Zone of skin (tissue), 1 donor: ENCODE results near the genes TRIM68, OR51D1 and OR51E1.

GRCh38 chr11:2836858-2837633 is 48.5 kb downstream of the CDKN1C start:
- RRBS = 7% methylated on average over 2 of the region's 28 CpGs

- RRBS = under 1% methylated on average over 41 of the region's 131 CpGs
Measured at GRCh38 chr11:2883956-2884859, 1.4 kb downstream of the CDKN1C start.

DNA sequence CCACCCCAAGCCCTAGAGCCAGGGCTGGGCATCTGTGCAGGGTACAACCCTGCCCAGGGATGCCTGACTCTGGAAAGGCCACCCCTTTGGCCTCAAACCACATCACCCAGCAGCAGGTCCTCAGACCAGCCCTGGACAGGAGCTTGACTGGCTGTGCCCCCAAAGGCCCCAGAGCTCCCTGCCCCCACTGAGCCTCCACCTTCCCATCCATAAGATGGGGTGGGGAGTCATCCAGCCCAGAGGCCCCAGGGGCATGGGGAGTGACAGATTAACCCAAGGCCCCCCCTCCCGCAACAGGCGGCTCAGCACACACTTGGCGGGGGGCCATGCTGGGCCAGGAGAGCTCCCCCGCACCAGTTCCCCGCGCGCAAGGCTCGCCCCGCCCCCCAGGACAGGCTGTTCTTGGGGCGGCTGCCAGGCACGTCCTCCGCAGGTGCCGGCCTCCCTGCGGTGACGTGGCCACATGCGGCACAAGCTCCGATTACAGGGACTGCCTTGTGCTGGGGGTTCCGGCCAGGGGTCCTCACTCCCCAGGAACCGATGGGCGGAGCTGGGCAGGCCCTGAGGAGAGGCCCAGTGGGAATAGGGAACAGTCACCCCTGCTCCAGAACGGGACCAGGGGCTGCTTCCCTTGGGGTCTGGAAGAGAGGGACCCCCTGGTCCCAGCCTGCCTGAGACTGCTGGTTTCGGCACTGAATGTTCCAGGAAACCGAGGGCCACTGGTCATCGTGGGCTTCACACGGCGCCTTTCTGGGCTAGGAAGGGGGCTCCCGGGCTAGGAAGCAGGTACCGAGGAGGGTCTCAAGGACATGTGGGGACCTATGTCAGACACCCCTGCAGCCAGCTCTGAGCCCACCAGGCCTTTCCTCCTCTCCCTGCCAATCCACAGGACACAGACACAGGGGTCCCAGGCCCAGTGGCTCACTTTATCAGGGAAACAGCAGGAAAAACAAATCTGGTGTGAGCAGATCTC is 5.1 kb upstream of the CDKN1C start:
- RRBS = 5% methylated on average over 6 of the region's 28 CpGs

DNA sequence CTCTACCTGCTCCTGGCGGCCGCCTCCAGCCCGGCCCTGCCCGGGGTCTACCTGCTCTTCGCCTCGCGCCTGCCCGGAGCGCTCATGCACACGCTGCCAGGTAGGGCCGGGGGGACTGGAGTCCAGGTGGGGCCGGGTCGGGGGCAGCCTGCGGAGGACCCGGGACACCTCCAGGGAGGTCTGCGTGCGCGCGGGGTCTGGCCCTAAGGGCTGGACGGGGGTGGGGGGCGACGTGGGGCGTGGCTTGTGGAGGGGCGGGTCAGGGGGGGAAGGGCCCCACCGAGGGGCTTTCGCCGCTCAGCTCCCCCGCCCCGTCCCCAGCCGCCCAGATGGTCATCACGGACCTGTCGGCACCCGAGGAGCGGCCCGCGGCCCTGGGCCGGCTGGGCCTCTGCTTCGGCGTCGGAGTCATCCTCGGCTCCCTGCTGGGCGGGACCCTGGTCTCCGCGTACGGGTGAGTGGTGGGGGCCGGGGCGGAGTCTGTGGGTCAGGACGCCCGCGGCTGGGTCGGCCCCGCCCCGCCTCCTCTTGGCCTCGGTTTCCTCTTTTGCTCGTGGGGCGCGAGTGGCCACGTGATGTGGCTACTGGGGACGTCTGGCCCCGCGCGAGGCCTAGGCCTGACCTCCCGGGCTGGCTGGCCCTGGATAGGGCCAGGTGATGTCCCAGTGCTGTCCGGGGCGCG is 7.3 kb downstream of the SLC22A18 start:
- RRBS = 27% methylated on average over 10 of the region's 66 CpGs

- RRBS = no CpG with 5 or more reads among the region's 6 CpGs
Measured at GRCh38 chr11:2911902-2912189, 9.8 kb downstream of the SLC22A18 start.

DNA sequence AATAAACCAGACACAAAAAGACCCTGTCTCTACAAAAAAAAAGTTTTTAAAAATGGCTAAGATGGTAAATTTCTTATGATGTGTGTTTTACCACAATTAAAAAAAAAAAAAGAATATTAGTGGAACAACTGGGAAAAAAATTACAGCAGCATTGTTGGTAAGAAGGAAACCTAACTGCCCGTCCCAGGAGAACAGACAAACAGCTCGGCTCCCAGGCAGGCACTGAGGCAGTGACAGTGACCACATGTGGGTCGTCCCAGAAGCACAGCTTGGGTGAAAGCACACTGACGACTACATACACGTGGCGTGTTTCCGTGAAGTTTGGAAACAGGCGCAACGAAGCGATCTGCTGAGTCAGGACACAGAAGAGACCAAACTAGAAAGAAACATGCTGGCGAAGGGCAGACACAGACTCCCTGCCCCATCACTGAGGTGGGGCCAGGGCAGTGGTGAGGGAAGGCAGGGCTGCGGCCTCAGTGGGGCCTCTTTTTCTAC is 20.3 kb downstream of the CARS1 start:
- RRBS = no CpG with 5 or more reads among the region's 12 CpGs

- RRBS = no CpG with 5 or more reads among the region's 13 CpGs
Measured at GRCh38 chr11:3095708-3096343, 38.6 kb upstream of the CARS1 start.

DNA sequence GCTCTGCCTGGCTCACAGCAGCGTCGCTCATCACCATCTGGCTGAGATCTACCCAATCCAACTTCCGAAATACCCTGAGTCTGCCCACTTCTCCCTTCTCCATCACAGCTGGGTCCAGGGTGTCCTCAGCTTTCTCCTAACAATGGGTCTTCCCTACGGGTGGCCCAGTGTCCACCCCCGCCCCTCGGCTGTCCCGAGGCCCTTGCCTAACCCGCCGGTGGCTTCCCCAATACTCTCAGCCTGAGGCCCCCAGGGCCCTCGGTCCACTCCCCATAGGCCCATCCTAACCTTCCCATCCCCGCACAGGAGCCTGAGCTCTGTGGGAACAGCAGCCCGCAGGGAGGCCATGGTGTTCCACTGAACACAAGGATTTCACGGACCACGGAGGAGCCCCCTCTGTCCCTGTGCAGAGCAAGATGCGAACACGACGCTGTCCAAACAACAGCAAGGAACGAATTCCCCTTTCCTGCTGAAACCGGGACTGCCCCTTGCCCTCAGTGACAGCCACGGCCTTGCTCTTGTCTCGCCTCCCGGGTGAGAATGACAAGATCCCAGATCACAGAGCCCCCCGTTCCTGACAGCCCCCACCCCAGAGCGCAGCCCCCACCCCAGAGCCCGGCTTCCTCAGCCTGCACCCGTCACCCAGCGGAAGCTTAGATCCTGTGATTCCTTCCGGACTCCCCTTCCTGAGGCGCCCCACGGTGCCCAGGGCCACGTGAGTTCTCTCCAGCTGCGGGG is 48.8 kb upstream of the CARS1 start:
- RRBS = 92% methylated on average over 9 of the region's 32 CpGs

DNA sequence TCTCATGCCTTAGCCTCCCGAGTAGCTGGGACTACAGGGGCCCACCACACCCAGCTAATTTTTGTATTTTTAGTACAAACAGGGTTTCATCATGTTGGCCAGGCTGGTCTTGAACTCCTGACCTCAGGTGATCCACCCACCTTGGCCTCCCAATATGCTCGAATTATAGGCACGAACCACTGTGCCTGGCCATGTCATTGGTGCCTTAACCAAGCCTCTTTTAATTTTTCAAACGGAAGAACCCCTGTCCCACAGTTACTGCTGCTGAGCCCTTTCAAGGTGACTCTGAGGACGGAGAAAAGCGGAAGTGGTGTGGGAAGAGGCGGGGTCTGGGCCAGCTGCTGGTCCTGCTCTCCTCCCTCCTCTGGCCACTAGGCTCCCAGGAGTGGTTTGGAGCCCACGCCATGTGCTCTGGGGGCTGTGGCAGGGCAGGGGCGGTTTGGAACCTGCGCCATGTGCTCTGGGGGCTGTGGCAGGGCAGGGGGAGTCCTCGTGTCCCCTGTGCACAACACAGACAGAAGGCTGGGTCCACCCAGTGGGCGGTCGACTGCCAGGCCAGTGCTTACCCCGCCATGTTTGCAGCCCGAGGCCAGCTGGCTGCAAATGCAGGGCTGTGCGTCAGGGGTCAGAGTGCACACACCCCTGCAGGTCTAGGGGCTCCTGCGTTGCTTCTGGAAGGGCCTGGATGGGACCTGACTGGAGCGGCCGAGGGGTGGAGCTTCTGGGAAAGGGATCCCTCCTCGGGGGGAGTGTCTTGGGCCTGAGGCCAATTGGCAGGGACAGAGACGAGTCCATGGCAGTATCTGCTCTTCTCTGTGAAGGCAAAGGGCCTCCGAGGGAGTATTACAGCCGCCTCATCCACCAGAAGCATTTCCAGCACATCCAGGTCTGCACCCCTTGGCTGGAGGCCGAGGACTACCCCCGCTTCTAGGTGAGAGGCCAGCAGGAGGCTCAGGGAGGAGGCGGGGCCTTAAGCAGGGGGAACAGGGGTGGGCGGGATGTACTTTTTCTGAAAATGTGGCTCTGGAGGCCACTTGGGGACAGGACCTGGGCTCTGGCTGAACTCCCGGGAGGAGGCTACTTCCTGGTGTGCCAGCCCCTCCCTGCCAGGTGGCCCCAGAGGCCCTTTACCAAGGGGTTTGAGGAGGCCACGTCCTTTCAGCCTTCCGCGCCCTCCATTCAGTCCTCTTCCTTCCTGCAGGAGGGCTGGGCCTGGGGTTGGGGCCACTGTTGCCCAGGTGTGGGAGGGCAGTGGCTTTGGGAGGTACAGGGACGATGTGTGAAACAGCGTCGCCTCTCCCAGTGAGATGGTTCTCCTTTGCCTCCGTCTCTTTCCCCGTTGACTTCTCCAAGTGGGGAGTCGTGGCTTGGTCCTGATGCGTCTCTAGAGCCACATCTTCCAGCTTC is 25.6 kb upstream of the ZNF195 start:
- RRBS = no CpG with 5 or more reads among the region's 38 CpGs

DNA sequence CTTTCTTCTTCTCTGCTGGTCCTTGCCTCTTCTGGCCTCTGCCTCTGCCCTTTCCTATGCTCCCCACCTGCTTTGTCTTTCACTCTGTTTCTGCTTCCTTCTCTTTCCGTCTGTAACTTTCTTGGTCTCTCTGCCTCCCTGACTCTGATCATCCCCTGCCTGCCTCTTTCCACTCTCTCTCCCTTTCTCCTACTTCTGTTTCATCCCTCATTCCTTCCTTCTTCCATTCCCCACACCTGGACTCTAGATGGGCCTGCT is 281 bp upstream of the CHRNA10 start:
- RRBS = no CpG with 5 or more reads among the region's 1 CpG

DNA sequence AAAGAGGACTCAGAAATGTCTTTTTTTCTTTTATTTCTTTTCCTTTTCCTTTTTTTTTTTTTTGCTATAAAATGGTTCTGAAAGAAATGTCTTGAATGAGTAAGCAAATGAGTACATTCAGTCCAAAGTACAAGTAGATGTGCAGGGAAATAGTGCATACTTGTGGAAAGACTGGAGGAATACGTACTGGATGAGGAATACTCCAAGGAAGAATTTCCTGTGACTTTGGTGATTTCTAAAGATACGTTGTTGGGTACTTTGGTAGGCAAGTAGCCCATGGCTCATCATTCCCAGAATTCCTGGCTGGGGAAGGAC is 4.6 kb upstream of the NUP98 start:
- RRBS = no CpG with 5 or more reads among the region's 2 CpGs

- RRBS = no CpG with 5 or more reads among the region's 1 CpG
Measured at GRCh38 chr11:3859448-3860078, 4.1 kb downstream of the STIM1 start.

DNA sequence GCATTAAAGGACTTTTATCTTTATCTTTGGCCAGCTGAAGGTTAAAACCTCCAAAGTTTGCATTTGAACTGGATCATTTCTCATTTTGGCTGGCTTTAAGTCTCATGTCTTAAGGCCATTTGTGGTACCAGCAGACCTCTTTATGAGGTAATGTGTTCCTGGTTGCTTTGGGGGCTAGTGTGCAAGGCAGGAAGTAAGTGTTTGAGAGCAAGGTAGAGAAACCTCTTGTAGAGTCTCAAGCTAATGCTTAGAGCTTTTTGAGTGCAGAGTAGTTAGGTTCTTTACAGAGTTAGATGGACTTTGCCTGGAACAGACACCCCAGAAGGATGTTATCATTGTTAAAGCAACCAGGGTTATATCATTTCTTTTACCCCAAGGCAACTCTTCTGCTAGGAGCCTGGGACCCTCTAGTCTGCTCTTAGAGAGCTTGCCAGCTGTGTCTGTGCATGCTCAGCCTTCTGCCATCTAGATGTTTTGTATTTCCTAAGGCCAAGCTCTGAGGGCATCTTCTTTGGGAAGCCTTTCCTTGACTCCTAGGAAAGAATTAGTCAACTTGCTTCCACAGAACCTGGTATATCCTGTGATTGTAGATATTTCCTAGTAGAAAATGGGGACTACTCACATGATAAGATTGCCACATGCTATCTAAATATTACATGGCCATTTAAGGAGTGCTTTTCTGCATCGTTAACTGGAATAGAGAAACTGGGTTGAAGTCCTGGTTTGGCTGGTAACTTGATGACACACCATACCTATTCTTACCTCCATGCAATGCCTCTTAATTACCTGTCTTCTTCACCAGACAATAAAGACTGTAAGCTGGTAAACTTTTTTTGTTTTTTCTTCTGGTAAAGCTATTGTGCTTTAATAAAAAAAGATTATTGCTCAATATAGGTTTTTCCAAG is 87.5 kb downstream of the STIM1 start:
- RRBS = no CpG with 5 or more reads among the region's 1 CpG

DNA sequence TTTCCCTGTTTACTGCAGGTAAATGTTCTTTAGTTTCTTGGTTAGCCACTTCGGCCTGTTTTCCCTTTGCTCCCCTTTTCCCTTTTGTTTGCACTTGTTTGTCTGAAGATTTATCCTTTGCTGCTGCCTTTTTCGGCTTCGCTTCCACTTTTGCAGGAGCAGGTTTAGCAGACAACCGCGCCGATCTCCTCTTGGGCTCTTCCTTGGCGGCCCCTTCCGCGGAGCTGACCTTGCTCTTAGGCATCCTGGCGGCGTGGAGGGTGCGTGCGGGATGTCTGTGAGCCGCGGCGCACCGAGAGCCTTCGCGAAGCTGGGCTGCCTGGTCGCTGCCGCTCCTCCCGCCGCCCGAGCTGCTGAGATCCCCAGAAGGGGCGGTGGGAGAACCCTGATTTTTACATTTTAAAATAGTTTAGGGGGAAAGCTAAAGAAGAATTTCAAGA is 105.4 kb upstream of the RRM1 start:
- RRBS = no CpG with 5 or more reads among the region's 25 CpGs

DNA sequence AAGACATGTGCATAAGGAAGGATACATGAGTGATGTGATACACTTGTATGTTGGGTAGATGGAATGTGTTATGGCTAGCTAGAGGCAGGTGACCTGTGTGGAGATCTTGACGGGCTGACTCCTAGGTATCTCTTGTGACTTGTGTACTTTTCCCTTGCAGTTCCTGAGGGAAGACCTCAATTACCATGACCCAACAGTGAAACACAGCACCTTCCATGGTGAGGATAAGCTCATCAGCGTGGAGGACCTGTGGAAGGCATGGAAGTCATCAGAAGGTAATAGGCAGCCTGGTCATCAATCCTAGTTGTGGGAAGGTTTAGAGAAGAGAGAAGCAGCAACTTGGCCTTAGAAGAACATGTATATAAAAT is 70.9 kb upstream of the RRM1 start:
- RRBS = no CpG with 5 or more reads among the region's 2 CpGs

DNA sequence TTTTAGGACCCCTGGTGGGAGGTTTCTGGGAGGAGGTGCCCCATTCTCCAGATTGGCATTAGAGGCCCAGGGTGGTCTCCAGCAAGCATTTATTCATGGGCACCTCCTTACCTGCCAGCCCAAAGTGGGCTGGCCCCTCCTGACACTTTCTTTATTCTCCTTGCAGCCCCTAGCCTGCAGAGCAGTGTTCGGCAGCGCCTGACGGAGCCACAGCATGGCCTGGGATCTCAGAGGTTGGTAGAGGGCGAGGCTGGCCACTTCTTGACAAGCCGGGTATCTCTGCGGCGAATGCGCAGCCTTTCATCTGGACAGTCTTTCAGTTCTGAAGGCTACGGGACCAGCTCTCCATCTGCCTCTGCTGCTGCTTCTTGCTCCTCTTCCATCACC is 8.3 kb upstream of the RRM1 start:
- RRBS = no CpG with 5 or more reads among the region's 9 CpGs

DNA sequence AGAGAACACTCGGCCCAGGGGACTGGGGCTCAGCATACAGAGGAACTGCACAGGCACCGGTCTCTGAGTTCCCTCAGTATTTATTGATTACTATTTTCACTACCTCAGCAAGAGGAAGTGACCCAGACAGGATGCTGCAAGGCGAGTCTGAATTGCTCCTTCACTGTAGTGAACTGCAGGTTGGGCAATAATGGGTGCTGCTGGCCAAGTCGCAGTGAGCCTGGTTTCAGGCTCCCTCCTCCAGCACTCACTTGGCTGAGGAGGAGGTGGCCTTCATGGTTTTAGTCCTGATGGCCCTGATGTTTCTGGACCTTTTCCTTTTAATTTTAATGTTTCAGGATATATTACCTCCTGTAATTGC is 10.4 kb downstream of the OR52K2 start:
- RRBS = no CpG with 5 or more reads among the region's 4 CpGs

DNA sequence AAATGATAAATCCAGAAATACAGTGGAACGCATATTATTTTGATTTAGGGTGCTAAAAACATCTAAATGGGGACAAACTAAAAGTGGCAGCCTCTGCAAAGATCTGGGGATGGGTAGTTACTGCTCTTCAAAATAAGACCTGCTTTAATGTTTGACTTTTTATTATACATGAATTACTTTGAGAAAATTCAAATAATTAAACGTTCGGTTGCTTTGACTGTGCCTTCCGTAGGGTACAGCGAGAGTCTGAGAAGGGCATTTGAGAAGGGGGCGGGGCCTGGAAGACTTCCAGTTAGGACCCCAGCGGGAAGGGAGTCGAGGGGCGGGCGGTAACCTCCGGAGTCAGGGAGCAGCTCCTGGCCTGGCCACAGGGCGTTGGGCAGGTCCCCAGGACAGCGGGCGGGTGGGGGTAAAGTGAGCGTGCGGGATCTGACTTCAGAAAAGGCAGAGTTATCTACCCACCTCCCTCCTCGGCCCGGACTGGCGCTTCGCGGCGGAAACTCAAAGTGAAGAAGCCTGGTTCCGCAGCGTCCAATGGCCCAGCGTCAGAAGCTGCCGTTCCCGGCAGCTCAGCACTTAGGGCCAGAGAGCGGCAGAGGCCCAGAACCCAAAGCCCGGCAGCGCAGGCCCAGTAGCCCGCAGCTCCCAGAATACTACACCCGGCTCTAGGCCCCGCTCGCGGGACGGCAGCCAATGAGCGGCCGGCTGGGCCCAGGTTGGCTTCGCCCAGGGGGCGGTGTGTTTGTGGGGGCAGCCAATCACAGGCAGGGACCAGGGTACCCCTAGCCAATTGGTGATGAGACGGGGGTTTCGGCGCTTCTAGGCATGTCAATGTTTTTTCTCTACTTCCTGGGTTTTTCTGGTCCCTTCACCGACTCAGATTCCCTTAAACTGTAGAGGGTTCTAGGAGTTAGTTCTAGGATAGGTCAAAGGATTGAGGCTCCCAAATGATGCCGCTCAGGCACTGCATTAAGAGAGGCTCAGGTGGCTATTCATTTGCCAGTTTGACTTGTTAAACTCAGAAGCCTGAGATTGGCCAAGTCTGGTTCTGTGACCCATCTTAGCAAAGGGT is at the start of gene TRIM68:
TRIM68 (minus strand) TSS at position 667 of the 1,072 bp plus-strand sequence.
- RRBS = 2% methylated on average over 20 of the region's 45 CpGs

- RRBS = 65% methylated on average over 1 of the region's 16 CpGs
Measured at GRCh38 chr11:4637105-4637619, at the start of gene OR51D1. Gene OR51D1, plus strand, starts transcription at chr11:4637477.

DNA sequence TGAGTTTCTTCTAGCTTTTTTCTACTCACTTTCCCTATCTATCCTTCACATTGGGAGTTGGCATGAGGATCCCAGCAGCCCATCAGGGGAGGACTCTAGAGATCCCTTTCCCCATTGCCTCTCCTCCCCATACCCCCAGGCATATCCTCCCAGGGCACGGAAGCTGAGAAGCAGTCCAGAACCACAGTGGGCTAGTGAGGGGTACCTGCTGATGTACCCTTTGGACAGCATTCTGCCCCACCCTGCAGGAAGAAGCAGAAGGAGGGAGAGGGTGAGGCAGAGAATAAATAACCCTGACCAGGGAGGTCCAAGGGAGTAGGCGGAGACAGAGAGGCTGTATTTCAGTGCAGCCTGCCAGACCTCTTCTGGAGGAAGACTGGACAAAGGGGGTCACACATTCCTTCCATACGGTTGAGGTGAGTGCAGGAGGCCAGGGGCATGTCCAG is at the start of gene OR51E1:
OR51E1 (plus strand) TSS at position 368 of the 446 bp plus-strand sequence.
- RRBS = no CpG with 5 or more reads among the region's 3 CpGs